Fibroblast of the aortic adventitia (primary cell): ENCODE measurements around a stretch of chr18.

DNA sequence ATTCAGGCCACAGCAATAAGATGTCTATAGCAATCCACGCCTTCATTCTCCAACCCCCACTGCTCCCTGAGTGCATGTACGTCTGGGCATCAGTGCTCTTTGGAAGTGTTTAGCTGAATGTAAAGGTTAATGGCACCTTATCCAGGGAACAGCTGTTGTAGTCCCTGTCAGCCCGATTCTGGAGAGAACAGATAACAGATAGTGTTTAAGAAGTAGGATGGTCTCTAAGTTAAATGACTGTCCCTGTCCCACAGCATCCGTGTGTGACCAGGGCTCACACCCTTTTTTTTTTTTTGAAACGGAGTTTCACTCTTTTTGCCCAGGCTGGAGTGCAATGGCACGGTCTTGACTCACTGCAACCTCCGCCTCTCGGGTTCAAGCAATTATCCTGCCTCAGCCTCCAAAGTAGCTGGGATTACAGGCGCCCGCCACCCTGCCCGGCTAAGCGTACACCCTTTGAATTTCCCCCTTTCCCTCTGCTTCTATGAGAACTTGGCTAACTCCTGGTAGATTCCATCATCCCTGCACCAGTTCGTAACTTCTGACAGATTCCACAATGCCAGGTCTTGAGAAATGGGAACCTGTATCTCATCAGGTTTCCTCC is 89.6 kb downstream of the SOCS6 start:
- CAGE, long polyA plus RNA: no peak

- CAGE, long polyA plus RNA: no peak
These were observed 335.0 kb downstream of the CBLN2 start for GRCh38 chr18:72208889-72209727.

GRCh38 chr18:72866809-72867668 is 748 bp downstream of the NETO1 start:
- CAGE, long polyA plus RNA: no peak

GRCh38 chr18:73318604-73319278 is 451.0 kb upstream of the NETO1 start:
- CAGE, long polyA plus RNA: no peak

DNA sequence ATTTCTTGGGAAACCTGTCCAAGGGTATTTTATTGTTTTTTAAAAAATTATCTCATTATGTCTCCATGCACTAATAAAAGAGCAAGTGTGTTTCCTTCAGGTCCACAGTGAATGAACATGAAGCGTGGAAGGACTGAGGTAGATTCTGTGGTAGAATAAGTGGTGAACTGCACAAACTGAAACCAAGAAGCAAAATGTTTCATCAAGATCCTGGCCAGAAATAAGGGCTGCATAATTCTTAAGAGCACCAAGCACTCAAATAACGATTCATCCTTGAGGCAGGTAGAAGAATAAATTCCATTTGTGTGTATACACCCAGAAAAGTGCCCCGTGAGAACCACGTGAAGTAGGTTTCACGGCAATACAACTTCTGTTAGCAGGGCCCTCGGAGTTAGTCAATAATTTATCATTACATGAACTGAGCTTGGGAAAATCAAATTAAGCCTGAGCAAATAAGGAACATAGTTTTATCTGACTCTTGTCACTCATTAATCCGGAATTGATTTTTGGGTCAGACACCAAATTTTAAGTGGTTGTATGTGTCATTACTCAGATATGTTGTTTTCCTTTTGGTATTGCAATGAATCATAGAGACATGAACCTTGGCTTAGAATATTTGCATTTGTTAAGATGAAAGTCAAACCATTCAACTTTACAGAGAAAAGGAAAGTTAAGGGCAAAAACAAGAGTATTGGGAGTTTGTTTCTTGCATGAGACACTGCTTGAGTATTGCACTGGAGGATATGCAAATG is 472.5 kb upstream of the NETO1 start:
- CAGE, long polyA plus RNA: no peak

- CAGE, long polyA plus RNA: no peak
These were observed 362.9 kb downstream of the FBXO15 start for GRCh38 chr18:73784640-73785197.

DNA sequence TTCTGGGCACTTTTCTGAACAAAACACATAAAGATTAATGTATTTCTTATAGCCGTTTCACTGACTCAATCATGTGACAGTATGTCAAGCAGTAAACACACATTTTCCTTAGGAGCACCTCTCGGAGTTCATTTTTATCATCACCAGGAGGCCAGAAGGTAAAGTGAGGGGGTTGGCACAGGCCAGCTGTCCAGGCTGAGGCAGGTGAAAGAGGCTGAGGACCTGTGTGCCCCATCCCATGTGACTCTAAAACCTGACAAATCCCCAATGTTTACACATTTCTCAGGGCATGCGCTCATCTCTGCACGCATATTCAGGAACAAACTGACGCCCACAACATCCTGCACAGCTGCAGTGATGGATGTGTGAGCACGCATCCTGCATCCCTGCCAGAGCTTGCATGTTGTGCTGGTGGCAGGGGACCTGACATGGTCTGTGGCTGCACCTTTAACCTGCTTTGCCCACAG is 83.2 kb downstream of the FBXO15 start:
- CAGE, long polyA plus RNA: no peak

- CAGE, long polyA plus RNA: no peak
These were observed 24.4 kb downstream of the TIMM21 start for GRCh38 chr18:74172662-74173256.

DNA sequence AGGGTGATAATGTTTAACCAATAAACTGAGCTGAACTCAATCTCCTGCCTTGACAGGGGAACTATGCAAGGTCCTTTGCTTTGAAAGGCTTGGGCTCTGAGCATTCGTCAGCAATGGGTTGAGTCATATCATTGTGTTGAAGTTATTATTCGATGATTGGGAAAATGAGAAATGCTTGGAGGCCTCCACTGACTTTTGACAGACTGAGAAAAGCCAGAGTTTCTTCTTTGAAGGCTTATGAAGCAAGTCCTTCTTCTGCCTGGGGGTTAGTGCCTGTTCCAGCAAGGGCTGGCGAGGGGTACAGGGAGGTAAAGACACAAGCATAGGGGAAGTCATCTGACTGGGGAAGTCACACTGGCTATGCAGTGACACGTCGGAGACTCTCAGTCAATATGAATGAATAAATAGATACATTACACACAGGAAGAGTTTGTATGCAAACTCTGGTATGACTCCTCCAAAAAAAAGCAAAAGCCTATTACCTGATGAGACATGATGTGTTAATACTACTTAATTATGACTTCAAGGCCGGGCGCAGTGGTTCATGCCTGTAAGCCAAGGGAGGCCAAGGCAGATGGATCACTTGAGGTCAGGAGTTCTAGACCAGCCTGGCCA is 57.1 kb downstream of the CYB5A start:
- CAGE, long polyA plus RNA: no peak

DNA sequence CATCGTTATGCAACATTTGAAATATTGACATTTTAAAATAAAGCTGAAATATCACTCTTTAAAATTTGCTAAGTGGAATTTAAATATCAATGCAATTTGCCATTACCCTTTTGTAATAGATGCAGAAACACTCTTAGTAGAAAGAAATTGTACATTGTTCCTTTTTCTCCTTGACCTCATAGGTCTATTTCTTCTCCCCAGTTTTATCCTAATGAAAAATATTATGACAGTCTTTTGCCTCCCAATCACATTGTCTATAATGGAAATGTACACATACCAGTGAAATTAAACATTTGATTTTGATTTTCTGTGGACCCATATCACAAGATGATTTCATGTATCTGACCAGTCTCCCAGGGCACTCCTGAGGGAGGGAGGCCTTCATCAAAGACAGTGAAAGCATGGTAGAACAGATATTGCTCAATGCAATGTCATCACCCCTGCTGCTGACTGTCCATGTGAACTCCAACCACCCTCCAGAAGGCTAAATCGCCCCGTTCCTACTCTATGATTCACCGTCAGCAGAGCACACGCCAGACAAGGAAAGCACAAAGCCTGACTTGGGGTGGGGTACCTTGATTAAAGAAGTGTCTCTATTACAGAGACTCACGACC is 42.7 kb downstream of the CYB5A start:
- CAGE, long polyA plus RNA: no peak

GRCh38 chr18:74255028-74255833 is 36.5 kb downstream of the CYB5A start:
- CAGE, long polyA plus RNA: no peak

- CAGE, long polyA plus RNA: no peak
These were observed 3.1 kb downstream of the CYB5A start for GRCh38 chr18:74288547-74289116.

DNA sequence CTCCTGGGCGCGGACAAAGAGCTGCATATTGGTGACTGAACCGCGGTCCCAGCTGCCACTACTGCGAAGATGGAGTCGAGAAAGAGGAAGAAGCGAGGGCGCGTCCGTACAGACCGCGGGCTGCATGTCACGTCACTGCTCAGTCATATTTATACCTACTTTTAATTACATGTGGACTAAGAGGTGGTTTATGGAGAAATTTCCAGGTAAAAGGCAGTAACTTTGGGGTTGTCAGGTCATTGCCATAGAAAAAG is 66.9 kb downstream of the DIPK1C start:
- CAGE, long polyA plus RNA: no peak

DNA sequence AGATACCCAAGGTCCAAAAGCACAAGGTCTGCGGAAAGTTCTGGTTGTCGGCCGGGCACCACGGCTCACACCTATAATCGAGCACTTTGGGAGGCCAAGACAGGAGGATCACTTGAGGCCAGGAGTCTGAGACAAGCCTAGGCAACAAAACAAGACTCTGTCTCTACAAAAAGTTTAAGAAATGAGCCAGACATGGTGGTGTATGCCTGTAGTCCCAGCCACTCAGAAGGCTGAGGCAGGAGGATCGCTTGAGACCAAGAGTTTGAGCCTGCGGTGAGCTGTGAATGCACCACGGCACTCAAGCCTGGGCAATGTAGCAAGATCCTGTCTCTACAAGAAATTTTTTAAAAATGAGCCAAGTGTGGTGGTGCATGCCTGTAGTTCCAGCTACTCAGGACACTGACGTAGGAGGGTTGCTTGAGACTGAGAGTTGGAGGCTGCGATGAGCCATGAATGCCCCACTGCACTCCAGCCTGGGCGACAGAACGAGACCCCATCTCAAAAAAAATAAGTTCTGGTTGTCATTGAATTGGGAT is 13.9 kb upstream of the CNDP1 start:
- CAGE, long polyA plus RNA: no peak

GRCh38 chr18:74631438-74632482 is 34.1 kb downstream of the ZNF407 start:
- CAGE, long polyA plus RNA: no peak

GRCh38 chr18:74927599-74928476 is 281.1 kb downstream of the PTGR3 start:
- CAGE, long polyA plus RNA: no peak

- CAGE, long polyA plus RNA: no peak
These were observed 257.7 kb downstream of the PTGR3 start for GRCh38 chr18:74951092-74951807.

GRCh38 chr18:75201349-75201835 is 7.5 kb downstream of the PTGR3 start:
- CAGE, long polyA plus RNA: no peak

- CAGE, long polyA plus RNA: no peak
These were observed 4.1 kb downstream of the PTGR3 start for GRCh38 chr18:75204678-75205349.

- CAGE, long polyA plus RNA: no peak
These were observed 16.3 kb downstream of the TSHZ1 start for GRCh38 chr18:75226952-75227184.